ENCODE measurements around a stretch of chr2.

- PRO-cap: no peak
These were observed 7.2 kb downstream of the ACKR3 start for GRCh38 chr2:236576630-236577436.

DNA sequence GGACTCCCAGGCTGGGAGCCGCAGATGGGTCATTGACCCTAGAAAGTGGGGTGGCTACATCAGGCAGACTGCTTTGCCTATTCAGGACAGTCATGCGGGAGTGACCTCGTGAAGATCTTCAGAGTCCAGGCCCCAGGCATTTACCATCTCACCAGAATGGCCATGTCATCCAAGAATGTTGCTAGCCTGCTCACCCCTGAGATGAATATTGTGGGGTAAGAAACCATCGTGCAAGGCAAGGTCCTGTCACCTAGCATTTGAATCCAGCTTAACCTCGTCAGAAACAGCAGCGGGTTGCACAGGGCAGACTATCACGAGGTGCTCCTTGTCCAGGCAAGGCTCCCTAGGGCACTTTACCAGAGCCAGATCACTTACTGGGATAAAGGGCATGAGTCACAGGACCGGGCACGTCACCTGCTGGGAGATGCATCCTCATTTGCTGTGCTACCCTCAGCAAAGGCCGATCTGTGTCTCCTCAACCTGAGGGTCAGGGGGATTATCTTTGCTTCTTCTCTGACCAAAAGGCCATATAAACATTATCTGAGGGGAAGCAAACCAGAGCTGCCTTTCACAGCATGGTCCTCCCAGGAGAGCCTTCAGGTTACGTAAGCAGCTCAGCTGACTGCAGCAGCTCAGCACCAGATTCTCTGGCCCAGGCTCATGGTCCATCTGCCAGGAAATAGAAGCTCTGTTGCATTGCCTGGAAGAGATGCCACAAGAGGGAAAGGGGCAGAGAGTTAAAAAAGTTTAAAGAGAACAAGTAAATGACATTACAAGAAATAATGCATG lies 162.4 kb downstream of the ACKR3 start:
- PRO-cap: no peak

DNA sequence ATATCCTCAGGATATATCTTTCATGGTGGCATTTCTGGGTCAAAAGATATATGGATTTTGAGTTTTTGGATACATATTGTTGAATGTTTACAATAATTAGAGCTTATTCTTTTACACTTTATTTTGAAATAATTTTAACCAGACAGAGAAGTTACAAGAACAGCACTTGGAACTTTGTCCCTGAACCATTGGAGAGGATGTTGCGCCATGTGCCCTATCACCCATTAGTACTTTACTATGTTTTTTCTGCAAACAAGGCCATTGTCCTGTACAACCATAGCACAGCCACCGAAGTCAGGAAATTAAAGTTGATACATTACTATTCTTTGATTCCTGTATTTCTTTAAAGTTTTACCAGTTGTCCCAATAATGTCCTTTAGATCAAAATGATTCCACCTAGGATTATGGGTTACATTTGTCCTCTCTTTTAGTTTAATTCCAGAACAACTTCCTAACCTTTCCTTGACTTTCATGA lies 188.8 kb downstream of the ACKR3 start:
- PRO-cap: no peak

DNA sequence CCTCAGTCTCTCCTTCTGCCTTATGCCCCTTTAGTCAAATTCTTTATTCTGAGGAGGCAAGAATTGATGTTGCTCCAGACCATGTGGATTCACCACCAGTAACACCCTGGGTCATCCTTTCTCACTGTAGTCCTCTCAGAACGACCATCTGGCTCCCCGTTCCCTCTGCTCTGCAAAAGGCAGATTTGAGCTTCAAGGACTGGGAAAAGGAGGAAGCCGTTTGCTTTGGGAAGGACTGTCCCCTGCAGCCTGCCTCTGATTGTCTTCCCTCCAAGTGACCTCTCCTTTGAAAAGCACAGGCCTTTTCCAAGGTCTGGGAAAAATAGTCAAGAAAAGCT lies 130.2 kb upstream of the COPS8 start:
- PRO-cap: no peak

DNA sequence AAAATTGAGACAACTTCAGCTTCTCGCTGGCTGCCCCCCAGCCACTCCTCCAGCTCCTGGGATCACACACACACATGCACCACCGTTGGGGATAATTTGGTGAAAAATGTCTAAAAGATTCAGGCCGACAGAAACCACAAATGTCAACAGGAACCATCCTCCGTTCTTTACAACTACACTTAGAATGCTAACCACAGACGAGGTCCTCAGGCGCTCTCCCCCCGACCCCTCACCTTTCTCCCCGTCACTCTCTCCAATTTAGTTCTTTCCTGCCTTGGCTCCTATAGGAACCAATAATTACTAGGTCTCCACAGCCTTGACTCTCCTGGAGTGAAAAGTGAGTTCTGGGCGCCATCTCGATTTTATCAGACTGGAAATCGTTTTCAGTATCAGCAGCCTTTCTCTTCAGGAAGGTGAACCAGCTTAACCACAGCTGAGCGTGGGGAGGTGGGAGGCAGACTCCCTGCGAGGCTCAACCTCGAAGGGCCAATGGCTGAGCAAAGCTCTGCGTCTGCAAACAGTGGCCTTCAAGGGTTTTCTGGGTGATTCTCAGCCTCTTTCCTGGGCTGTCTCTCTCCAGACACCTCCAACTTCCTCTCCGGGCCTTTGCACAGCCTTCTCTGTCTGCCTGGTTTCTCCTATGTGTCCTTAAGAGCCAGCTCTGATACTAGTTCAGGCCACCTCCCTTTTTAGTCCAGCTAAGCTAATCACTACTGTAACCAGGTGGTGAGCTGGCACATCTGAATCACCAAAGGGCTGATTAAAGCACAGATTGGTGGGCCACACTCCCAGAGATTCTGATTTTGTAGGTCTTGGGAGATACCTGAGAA lies 115.7 kb upstream of the COPS8 start:
- PRO-cap: no peak

GRCh38 chr2:237306879-237307331 lies 107.1 kb downstream of the COL6A3 start:
- PRO-cap: no peak

- PRO-cap: no peak
These were observed 103.7 kb downstream of the COL6A3 start for GRCh38 chr2:237310349-237310655.

- PRO-cap: no peak
These were observed 86.7 kb downstream of the COL6A3 start for GRCh38 chr2:237327126-237327729.

DNA sequence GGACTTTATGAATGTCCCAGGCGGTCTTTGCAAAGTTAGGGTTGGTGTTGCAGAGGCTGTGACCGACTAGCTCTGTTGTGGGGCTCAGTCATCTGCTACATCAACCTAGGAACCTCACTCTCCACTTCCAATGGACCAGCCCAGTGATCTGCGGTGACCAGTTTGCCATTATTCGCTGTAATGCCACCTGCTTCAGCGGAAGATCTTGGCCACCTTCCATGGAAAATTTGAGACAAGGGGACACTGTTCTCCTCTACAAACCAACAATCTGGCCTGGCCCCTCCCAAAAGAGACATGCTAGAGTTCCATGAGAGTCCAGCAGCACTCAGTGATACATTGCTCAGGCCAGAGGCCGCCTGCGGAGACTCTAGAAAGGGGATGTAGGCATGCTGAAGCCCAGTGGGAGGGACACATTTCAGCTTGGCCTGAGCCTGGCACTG lies 58.3 kb downstream of the COL6A3 start:
- PRO-cap: no peak

DNA sequence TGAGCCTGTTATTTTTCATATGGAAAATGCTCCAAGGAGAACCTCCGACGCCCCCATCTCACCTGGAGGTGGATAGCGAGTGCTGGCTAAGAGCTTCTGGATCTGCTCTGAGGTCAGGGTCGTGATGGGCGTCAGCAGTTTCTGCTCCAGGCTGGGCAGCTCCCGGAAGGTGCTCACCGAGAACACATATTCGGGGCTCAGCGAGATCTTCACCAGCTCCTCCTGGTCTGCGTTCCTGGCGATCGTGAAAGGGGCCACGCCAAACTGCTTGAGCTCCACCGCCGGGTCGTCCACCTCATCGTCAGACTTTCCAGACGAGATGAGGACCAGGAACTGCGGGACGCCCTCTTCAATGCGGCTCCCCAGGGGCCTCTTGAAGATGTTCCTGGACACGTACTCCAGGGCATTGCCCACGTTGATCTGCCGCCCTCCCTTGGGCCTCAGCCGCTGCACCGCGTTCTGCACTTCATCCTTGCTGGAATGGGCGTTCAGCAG lies 42.2 kb downstream of the COL6A3 start:
- PRO-cap: no peak

DNA sequence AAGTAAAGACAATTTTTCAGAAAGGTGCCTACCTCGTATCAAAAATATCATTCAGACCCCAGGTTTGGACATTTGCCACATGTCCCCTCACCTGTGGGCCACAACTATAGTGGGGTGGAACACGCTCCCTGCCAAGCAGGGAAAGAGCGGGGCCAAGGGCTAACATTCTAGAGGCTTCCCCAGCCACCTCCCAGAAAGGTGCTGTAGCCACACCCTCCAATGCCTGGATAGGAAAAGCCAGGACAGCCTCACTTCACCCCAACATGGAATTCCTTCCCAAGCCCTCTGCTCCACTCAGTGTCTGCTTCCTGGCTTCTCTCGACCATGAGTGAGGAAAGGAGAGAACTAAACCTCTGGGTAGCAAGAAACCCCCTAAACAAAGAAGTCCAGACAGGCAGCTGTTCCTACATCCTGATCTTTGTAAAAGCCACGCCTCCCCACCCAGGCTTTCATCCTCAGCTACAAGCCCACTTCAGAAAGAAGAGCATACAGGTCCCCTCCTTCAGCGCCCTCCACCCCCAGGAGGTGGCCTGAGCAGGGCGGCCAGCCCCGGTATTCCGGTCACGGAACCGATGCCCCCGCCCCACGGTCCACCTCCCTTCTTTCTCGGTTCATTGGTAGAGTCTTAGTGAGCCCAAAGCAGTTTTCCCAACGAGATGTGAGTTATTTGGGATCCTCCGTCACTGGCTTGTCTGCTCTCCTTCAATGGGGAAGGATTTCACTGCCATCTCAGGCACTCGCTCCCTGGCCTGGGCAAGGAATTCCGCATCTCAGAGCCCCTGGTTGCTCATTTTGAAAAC lies 2.0 kb downstream of the COL6A3 start:
- PRO-cap: no peak

DNA sequence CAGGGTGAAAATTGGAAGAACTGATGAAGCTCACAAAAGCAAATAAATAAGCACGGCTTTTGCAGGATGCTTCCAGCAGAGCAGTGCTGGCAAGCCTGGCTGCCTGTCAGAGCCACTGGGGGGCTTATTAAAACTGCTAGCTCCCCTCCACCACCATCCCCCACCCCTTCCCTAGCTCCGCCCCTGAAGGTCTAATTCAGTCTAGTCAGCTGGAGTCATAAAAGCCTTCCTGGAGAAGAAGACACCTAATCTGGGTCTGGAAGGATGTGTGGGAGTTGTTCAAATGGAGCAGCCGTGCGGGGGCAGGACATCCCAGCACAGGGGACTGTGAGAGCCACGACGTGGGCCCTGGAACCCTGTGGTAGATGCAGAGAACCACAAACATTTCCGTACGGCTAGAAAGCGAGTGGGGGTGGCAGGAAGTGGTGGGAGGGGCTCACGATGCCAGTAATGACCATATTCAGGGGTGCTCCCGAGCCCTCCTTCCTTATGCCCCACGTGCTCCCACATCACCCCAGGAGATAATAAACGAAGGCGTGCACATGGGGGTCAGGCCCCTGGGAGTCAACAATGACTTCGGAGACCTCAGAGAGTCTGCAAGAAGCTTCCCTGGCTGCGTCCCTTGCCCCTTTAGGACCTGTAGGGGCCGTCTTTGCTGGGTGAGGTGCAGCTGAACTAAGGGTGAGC lies 20.9 kb upstream of the COL6A3 start:
- PRO-cap: no peak

DNA sequence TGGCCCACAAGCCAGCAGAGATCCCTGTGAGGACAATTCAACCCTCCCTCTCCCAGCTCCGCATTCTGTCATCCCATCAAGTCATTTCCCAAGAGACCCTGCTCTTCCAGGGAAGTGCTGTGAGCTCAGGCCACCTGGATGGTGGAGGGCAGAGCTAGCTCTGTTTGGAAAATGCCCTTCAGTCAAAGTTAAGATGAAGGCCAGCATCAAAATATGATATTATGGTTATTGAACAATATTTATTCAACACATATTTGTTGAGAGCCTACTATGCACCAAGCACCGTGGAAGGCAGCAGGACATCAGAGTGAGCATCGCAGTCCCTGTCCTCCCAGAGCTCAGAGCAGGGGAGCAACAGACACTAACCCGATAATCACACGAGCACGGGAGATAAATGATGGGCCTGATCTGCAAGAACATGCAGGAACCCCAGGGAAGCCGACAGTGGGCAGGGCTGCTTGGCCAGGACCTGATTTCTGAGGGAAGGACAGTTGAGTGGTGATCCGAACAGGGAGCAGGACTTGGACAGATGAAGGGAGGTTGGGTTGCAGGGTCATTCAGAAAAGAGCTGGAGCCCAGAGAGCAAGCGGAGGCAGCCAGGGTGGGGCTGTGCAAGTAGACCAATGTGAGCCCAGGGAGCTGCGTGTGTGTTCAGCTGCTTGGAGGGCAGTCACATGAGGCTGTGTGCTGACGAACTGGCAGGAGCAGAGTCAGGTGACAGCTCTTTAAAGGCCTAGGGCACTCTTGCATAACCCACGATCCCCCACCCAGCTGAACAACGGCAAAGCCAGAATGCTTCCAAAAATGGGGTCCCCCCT lies 4.8 kb upstream of the MLPH start:
- PRO-cap: no peak

DNA sequence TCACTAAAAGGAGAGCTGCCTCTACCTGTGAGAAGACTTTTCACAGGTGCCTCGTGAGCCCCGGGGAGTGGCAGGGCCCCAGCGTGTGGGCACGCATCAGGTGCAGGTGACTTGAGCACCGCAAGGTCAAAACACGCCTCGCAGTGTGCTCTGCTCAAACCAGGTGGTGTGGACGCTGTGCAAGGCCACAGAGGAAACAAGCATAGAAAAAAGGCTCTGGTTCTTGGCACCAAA lies 10.3 kb downstream of the MLPH start:
- PRO-cap: no peak

GRCh38 chr2:237512541-237513173 lies 25.6 kb downstream of the MLPH start:
- PRO-cap: no peak

- PRO-cap: no peak
These were observed 27.7 kb downstream of the MLPH start for GRCh38 chr2:237514269-237515548.

DNA sequence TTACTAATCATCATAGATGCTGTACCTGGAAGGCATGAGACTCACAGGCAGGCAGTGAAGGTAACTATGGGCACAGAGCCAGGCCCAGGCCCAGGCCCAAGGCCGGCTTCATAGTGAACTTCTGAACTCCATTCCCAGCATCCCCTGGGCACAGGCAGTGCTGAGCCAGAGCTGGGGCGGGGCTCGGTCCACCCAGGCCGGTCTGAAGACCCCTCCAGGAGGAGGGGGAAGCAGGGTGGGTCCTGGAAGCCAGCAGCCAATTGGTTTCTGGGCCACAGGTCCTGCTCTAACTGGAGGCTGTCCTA lies 37.6 kb downstream of the MLPH start:
- PRO-cap: no peak

GRCh38 chr2:237670431-237671208 lies 43.2 kb downstream of the LRRFIP1 start:
- PRO-cap: no peak

DNA sequence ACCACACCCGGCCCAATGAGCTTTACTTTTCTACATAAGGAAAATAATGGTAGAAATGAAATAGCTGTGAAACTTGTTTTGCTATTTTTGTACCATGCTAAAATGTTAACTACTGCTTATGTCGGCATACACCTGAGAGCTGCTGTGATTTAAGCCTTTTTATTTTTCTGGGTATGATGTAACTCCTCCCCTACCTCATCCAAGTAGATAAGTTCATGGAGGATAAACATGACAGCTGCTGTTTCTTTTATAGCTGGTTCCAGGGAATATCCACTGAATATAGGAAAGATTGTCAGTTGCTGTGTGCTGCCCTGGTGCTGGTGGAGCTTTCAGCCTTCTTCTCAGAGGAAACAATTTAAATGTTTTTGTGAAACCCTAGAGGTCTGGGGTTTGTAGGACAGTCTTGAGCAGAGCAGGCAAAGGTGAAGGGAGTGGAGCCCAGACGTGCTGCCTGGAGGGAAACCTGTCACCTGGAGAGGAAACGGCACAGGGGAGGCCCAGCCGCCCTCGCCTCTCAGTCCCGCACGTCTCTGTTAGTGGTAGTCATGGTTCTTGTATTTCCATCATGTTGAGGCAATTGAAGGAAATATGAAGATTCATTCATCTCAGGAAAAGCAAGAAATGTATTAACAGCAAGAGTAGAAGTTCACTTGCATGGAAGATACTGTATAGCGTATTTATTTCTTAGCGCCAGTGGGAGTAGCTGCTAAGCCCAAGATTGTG lies 70.1 kb downstream of the LRRFIP1 start:
- PRO-cap: no peak

DNA sequence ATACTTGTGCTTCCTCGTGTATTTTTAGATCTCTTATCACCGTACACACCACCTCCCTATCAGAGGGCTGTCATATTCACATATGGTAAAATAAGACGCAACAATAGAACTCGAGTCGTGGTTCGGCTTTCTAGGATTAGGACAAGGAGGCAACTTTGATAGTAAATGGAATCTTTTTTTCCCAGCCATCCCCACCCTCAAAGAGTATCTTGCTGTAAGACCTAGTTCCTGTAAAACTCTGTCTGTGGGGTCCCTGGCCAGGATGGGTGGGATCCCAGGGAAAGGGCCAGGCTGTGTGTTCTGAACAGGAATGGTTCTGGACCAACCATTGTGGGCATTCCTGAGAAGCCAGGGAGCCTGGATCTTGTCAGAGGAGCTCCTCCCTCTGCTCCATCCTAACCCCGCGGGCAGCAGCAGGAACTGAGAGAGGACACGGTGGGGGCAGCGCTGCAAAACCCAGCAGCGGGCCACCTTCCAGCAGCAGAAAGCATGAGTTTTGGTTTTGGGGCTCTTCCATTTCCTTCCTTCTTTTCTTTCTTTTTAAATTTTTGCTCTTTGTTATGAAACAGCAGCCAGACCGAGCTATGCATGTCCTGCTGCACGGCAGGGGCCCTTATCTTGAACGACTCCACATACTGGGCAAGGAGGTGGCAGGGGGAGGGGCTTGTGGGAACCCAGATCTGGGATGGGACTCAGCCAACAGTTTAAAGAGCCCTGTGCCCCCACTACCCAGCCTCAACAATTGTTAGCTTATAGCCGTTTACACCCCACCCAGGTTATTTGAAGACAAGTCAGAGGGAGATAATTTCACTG lies 75.0 kb downstream of the LRRFIP1 start:
- PRO-cap: bidirectional peak, plus-strand start at position 561 of the sequence, minus-strand start at position 422 of the sequence